Parotid gland (tissue), 1 donor: Measurements from ENCODE around the gene MAGEL2.

DNA sequence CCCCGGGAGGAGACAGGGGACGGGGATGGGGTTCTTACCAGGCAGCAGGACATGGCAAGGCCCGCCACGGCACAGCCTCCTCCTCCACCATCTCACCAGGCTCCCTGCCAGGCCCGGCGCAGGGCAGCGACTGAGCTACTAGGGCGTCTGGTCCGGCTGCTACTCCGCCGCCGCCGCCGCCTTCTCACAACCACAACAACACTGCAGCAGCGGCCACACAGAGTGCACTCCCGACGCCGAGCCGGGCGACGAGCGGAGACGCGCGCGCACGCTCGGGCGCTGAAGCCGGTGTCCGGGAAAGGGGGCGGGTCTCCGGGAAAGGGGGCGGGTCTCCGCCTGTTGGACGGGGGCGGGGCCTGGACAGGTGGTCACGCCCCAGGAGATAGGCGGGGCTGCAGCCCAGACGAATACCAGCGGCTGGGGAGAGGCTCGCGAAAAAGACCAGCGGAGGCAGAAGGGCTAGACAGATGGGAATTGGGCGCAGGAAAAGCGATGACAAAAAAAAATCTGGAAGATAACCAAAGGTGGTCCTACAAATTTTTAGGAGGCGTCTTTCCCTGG, 115.3 kb downstream of the POTEB3 start:
- PRO-cap = no peak

GRCh38 chr15:22254626-22255091, 160.3 kb downstream of the OR4N4 start:
- PRO-cap = no peak

DNA sequence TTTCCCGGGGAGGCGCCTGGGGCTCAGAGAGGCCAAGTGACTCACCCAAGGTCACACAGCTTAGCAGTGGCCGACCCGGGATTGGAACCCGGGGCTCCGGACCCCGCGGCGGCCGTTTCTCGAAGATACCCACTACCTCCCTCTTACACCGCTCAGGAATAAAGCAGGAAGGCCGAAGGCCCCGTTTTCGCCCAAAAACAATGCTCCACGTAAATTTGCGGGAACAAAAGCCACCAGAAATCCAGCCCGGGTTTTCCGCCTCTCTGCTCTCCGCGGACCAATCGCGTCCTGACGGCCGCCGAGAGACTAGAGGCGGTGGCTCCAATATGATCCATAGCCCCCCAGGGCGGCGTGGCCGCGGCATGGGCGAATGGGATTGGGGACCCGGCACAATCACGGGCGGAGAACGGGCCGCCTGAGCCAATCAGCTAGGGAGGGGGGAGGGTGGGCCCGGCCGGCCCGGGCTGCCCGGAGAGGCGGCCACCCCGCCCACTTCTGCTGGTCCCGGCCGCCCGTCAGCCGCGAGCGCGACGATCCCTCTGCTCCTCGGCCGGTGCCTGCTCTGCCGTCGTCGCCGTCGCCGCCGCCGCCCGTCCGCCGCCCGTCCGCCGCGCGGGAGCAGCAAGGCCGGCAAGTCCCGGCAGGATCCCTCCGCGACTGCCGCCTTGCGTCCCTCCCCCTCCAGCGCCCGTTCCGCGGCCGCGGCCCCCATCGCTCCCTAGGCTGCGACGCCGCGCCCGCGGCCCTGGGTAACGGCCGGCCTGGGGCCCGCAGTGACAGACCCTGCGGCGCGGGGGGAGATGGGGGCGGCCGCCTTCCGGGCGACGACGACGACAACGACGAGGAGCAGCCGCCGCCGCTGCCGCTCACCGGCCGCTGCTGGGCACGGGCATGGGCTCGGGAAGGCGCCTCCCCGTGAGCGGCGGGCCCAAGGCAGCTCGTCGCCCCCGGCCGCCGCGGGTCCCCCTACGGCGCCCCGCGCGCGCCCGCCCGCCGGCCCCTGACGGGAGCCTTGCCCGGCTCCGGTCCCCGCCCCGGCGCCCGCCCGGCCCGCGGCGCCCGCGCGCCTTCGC, 163.2 kb downstream of the OR4N4 start:
- PRO-cap = no peak

DNA sequence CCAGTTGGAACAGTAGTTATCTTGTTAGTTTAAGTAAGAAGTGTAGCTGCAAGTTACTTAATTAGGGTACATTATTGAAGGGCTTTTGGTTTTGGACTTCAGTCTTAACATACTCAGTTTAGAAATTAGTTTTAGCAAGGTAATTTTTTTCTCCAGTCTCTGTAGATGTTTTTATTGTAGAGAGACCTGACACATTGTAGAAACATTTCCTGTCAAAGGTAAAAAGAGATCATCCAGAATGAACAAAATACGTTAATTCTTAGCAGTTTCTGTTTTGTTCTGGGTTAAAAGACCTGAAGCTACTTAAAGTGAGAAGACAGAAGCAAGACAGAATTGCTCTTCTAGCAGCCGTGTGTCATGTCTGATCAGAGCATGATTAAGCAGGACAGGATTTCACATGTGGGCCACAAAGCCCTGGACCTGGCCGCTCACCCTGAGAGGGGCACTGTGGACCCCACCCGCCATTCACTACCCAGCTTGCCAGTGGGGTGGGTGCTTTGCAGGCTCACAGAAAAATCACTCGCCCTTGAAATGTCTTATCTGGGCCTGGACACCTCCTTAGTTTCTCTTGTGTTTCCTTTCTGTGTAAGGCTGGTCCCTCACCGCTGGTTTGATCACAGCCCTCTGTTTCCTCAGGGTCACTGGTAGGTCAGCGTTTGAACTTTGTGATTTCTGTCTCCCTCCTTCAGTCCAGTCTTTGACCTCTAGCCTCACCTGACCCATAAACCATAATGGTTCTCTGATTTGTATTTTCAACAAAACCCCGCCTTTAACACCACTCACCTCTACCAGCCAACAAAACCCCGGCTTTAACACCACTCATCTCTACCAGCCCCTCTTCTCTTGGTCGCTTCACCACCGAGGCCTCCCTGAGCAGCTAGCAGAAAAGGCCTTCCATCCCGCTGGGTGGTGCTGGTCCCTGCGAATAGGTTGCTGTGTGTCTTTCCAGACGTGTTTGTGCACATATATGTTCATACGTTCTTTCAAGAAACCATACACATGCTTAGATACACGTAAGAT, 170.9 kb downstream of the OR4N4 start:
- PRO-cap = no peak

GRCh38 chr15:22664194-22665577, 121.8 kb upstream of the NIPA1 start:
- PRO-cap = no peak

- PRO-cap = no peak
Measured at GRCh38 chr15:22796403-22796905, 10.0 kb downstream of the NIPA1 start.

DNA sequence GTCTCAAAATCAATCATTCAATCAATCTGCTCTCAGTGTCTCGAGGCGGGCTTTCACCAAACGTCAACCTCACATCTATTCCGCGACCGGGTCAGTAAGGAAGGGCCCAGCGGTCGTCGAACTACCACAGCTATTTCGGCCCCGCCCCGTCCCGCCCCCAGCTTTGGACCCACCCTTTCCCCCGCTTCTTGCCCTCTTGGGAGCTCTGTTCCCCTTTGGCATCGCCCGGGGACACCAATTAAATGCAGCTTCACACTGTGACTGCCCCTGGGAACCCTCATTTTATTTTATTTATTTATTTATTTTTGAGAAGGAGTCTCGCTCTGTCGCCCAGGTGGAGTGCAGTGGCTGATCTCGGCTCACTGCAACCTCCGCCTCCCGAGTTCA, 1.0 kb upstream of the NIPA2 start:
- PRO-cap = no peak

DNA sequence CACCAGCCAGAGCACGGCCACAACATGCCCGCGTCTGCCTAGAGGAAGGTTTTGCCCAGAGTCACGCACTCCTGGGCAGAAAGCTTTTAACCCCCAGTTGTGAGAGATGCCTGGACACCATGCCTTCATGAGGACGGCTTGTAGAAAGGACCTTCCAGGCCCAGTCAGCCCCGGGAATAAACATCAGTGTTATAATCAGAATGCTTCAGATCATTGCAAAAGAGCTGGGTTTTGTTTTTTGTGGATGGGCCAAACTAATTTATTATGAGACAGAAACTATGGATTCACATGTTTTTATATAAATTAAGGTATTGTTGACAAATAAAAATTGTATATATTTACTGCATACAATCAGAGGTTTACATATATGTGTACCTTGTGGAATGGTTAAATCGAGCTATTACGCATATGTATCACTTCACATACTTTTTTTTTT, 16.4 kb downstream of the CYFIP1 start:
- PRO-cap = no peak

GRCh38 chr15:23311173-23311734, 22.7 kb downstream of the GOLGA6L26 start:
- PRO-cap = no peak

- PRO-cap = no peak
Measured at GRCh38 chr15:23647436-23648468, at the start of gene MAGEL2. TSS of gene MAGEL2 (minus strand) at chr15:23647867.

DNA sequence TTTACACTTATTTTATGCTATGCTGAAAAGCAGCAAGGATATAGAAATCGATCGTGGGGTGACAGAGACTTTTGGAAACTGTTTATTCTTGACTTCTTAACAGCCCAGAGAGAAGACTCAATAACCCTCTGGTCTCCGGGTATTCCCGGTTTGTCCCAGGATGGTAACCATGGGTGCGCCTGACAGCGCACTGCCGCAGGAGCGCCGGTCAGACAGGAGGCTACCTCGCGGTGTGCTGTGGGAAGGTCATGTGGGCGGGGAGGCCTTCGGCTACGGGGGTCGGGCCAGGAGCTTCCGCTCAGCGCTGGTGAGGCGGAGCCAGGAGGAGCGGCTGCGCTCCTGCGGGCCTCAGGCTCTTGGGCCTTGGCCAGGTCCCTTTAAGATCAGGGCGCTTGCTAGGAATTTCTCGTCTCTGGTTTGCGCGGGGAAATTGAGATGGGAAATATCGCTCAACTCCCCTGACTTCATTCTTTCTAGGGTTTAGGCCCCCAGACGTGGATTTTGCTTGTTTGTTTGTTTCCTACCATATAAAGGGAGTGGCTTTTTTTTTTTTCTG, 182.3 kb upstream of the NDN start:
- PRO-cap = no peak

- PRO-cap = no peak
Measured at GRCh38 chr15:24772228-24772904, 96.8 kb downstream of the NPAP1 start.

GRCh38 chr15:24823292-24824032, 131.3 kb upstream of the SNRPN start:
- PRO-cap = no peak

- PRO-cap = bidirectional peak, plus-strand start at chr15:24956380, minus-strand start at chr15:24956322
Measured at GRCh38 chr15:24955565-24956494, 1.0 kb downstream of the SNRPN start.

DNA sequence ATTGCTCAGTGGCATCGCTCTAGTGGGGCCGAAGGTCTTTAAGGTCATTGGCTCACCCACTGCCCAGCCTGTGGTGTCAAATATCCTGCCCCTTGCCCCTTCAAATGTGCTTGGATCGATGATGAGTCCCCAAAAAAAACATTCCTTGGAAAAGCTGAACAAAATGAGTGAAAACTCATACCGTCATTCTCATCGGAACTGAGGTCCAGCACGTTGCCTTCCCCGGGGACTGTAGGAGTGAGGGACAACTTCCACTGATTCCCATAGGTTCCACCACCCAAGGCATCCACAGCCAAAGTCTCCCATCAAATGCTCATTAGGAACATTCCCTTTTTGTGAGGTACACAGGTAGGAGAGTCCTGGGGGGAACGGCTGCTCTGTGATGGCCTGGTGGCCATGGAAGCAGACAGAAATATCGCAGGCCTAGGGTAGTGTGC, 99.3 kb downstream of the SNRPN start:
- PRO-cap = no peak

DNA sequence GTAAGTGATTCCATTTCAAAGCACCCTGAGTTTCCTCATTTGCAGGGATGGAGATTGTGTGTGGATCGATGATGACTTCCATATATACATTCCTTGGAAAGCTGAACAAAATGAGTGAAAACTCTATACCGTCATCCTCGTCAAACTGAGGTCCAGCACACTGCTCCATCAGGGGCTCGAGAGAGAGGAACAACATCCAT, 126.3 kb downstream of the SNRPN start:
- PRO-cap = no peak

DNA sequence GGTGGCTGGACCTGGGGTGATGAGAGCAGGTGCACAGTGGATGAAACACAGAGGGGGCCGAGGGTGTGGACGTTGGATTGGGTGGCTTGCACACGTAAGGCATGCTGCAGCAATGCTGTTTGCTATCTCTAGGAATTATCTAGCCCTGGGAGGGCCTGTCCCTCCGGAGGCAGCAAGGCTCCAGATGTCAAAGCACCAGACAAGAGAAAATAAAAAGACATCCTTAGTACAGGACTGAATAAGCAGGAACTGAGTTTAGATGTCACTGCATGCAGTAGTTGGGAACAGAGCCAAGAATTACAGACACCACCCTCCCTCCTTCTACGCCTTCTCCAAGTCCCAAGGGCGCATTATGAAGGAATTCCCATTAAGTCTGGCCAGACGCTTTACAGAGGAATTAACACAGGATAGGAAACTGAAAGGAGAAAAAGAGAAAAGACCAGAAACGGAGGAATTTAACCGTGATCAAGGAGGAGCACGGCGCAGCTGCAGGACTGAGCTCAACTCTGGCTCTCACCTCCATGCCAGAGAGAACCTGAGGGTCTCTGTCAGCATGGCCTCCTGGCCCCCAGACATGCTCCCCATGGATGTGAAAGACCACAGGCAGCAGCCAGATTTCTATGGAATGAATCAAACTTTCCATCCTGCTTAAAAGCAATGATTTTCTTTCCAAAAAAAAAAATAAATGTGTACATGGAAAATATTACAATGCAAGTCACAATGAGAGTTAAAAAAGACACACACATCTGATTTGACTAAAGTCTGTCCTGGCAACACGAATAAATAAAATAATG, 13.8 kb downstream of the ATP10A start:
- PRO-cap = no peak

- PRO-cap = no peak
Measured at GRCh38 chr15:25933599-25934161, 70.6 kb upstream of the ATP10A start.

- PRO-cap = no peak
Measured at GRCh38 chr15:25944345-25944897, 81.3 kb upstream of the ATP10A start.

DNA sequence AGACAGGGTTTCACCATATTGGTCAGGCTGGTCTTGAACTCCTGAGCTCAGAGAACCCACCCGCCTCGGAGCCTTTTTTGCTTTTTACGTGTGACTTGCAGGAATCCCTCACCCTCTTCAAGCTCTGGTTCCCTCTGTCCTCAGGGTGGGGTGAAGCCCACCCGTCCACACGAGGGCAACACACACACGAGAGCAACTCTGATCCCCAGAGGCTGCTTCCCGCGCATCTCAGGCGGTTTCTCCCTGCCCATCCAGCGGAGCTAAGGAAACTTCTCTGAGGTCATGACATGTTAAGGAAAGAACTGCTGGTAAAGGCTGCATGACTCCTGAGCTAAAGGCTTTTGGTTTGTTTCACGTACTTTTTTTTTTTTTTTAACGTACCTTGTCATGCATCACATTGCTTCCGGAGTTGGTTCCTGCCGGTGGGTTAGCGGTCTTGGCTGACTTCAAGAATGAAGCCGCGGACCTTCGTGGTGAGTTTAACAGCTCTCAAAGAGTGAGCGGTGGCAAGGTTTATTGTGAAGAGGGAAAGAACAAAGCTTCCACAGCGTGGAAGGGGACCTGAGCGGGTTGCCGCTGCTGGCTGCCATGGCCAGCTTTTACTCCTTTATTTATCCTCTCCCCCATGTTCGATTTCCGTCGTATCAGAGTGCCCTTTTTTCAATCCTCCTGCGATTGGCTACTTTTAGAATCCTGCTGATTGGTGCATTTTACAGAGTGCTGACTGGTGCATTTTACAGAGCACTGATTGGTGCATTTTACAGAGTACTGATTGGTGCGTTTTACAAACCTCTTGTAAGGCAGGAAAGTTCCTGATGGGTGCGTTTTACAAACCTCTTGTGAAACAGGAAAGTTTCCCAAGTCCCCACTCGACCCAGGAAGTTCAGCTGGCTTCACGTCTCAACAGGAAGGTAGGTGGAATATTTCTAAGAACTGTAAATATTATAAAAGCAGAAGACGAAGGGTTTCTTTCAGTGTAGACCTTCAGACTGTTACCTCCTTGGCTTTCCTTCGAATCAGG, 381.5 kb upstream of the ATP10A start:
- PRO-cap = no peak